Thoracic aorta endothelial cell (primary cell): ENCODE data around the genes GAGE12J, GAGE1 and PAGE4.

DNA sequence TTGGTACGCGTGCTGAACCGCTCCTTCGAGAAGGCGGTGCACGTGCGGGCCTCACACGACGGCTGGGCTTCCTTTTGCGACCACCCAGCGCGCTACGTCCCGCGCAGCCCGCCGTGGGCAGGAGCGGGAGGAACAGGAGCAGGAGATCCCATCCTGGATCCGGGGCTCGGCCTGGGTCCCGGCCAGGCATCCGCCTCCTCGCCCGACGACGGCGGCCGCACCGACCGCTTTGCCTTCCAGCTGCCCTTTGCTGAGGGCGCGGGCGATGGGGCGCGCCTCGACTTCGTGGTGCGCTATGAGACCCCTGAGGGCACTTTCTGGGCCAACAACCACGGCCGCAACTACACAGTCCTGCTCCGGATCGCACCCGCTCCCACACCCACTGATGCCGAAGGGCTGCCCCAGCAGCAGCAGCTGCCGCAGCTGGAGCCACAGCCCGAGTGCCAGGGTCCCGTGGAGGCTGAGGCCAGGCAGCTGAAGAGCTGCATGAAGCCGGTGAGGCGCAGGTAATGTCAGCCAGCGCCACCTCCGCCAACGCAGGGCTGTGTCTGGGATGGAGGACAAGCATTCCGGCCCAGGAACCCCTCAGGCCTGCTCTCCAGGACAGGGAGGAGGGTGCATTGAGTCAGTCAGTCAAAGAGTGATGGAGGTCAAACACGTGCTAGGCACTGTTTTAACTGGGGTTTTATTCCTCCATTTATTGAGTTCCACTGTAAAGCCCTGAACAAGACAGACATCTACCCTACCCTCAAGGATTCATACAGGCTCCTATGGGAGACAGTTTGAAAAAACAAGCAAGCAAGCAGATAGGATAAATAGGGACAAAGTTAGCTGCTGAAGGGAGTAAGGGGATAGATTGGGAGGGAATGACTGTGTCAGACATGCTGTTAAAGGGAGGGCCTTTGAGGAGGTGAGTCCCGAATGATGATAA, 1.0 kb downstream of the PPP1R3F start:
- CAGE, long polyA plus RNA: no peak

GRCh38 chrX:49272296-49273390, 3.0 kb downstream of the PPP1R3F start:
- CAGE, long polyA plus RNA: no peak

DNA sequence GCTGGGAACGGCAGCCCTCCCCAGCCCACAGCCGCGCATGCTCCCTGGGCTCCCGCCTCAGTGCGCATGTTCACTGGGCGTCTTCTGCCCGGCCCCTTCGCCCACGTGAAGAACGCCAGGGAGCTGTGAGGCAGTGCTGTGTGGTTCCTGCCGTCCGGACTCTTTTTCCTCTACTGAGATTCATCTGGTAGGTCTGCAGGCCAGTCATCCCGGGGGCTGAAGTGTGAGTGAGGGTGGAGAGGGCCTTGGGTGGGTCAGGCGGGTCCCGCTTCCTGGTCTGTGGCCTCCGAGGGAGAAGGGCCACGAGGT, at the start of gene GAGE12J:
Gene GAGE12J, plus strand, starts transcription at position 80 of the 309 bp plus-strand sequence.
- CAGE, long polyA plus RNA: no peak

DNA sequence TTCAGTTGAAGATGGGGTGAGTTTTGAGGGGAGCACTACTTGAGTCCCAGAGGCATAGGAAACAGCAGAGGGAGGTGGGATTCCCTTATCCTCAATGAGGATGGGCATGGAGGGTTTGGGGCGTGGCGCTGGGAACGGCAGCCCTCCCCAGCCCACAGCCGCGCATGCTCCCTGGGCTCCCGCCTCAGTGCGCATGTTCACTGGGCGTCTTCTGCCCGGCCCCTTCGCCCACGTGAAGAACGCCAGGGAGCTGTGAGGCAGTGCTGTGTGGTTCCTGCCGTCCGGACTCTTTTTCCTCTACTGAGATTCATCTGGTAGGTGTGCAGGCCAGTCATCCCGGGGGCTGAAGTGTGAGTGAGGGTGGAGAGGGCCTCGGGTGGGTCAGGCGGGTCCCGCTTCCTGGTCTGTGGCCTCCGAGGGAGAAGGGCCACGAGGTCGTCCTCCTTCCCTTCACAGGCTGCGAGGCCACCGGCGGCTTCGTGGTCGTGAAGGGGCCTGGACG, at the start of gene GAGE1:
Gene GAGE1, plus strand, starts transcription at position 207 of the 502 bp plus-strand sequence.
- CAGE, long polyA plus RNA: no peak

DNA sequence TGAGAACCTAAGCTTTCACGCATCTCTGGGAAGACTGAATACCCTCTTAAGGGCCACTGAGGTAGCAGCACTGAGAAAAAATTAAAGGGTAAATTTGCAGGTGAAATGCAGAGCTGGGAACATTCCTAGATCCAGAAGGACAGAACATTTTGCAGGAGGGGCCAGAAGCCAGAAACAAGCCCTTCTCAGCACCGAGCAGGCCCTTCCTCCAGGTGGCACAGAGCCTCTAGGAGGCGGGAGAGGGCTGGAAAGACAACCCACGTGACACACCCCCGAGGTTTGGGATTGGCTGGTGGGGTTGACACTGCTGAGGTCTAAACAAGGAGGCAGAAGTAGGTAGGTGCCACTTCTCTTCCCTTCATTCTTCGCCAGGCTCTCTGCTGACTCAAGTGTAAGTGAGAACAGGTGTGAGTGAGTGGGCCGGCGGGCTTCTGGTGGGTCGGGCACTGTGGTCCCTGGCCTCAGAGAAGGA, at the start of gene PAGE4:
Gene PAGE4, plus strand, starts transcription at position 343 of the 472 bp plus-strand sequence.
- CAGE, long polyA plus RNA: no peak

DNA sequence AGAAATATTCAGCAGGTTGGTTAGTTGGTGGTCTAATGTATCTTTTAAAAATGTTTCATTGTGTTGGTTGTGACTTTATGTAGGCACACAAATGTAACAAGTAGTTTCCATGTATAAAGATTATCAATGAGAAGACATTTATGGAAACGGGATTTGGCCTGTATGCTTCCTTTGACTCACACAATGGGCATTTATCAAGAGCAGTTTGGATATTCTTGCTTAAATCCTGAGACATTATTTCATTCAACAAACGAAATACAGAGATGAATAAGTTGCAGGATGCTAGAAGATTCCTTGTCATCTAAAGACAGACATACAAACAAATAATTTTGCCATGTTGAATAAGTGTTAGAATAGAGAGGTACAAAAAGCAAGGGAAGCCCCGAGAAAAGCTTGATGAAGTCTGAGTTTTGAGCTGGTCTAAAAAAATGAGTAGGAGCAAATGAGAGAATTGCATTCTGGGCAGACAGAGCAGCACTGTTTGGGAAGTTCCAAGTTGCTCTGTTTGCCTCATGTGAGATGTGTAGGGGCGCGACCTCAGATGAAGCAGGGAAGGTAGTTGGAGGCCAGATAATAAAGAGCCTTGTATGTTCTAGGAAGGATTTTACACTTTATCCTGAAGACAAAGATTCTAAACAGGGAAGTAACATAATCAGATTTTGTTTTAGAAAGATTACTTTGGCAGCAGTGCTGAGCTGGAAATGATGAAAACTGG, 3.9 kb downstream of the CLCN5 start:
- CAGE, long polyA plus RNA: no peak

- CAGE, long polyA plus RNA: no peak
Measured at GRCh38 chrX:50594538-50595022, 124.0 kb upstream of the DGKK start.

GRCh38 chrX:50638270-50638738, 167.7 kb upstream of the DGKK start:
- CAGE, long polyA plus RNA: no peak

GRCh38 chrX:51846032-51846671, 47.3 kb upstream of the MAGED1 start:
- CAGE, long polyA plus RNA: no peak

DNA sequence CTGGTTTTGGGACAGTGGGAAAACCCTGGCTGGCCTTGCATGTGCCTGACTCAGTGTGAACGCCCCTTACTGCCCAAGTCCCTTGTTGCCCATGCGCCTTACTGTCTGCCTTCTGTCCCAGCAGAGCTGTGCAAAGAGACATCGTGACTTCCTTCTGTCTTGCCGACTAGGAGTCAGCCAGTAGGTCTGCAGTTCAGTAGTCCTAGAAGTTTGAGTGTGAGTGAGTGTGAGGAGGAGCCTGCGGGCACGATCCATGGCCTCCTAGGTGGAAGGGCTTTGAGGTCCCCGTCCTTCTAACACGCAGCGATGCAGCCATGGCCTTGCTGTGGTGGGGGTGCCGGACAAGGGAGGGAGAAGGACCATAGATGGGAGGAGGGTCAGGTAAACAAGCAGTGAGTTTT, 372 bp upstream of the XAGE2 start:
- CAGE, long polyA plus RNA: no peak

- CAGE, long polyA plus RNA: no peak
Measured at GRCh38 chrX:53071337-53072628, 10.4 kb upstream of the TSPYL2 start.

- CAGE, long polyA plus RNA: no peak
Measured at GRCh38 chrX:53085548-53086422, 3.6 kb downstream of the TSPYL2 start.

GRCh38 chrX:53087937-53088964, 5.7 kb upstream of the KANTR start:
- CAGE, long polyA plus RNA: no peak

DNA sequence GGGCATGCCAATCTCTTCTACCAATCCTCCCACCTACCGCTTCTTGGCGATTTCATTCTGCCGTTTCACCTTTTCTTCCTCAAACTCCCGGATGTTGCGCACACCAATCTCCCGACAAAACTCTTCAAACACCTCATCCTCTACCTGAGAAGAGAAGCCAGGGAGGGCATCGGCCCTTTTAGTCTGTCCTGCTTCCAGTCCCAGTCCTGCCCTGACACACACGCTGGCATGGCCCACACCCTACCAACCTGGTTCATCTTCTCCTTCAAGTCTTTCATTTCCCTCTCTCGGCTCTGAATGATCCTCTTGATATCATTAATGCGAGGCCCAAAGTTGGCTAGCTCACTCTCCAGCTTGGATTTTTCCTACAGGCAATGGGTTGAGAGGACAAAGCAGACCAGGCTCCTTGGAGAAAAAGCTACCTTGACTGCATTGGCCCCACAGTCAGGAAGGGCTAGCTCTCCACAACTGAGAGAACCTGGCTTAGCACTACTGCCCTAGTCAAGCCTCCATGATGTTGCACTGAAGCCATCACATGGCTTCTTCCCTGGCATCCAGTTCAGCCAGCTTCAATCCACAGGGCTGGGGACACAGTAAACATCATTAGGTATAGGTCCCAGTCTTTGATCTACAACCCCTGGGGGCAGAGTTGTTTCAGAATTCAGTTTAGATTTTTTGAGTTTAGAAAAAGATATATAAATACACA, 18.8 kb downstream of the SMC1A start:
- CAGE, long polyA plus RNA: no peak

GRCh38 chrX:53404656-53405736, 17.5 kb downstream of the SMC1A start:
- CAGE, long polyA plus RNA: no peak

GRCh38 chrX:53409030-53409335, 13.5 kb downstream of the SMC1A start:
- CAGE, long polyA plus RNA: no peak

GRCh38 chrX:53563667-53564117, 122.8 kb downstream of the HUWE1 start:
- CAGE, long polyA plus RNA: no peak

GRCh38 chrX:53573574-53574080, 112.9 kb downstream of the HUWE1 start:
- CAGE, long polyA plus RNA: no peak

GRCh38 chrX:53679941-53680449, 6.5 kb downstream of the HUWE1 start:
- CAGE, long polyA plus RNA: no peak

DNA sequence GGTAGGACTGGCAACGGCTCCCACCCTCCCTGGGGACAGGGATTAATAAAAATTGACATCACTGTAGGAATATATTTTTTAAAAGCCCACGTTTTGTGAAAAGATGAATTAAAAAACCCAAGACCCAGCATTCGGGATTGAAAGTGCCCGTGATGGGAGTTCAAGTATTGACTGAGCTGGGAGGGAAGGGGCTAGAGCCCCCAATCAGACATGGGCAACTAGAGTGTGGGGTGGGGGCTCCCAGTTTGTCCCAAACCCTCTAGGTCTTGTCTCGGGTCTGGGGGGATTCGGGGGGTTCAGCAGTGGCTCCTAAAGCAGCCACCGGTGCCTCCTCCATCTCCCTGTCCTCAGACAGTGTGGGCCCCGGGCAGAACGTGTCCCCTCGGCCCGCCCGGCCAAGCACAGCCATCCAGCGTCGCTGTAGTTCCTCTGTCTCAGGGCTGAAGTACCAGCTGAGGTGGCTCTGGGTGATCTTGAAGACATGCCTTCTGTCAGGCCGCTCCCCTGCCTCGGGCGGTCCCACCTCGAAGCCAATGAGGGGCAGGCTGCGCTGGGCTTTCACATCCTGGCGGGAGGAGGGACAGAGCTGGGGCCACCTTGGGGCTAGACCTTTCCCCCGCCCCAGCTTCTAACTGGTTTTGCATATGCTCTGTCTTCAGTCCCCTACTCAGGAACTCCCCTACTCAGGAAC, 5.8 kb downstream of the TSR2 start:
- CAGE, long polyA plus RNA: no peak